Diencephalon (tissue), 2 donors: ENCODE measurements around the genes H1-2, HFE, H2BC5, H2BC6 and H4C6.

DNA sequence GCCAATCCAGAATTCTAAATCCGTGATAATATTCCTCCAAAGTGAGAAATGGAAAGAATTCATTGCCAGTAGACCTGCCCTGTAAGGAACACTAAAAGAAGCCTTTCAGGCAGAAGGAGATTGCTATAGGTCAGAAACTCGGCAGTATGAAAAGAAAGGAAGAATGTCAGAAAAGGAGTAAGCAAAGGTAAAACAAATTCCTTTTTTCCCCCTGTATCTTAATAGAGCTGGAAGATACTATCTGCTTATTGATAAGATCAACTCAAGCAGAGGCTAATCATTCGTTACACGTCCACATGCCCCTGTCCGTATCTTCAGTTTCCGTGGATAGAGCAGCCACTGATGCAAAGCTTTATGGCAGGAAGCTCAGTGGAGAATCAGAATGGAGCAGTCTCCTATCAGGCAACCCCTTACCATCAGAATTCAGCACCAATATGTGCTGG lies 987 bp downstream of the SLC17A1 start:
- RAMPAGE, long total RNA, result no peak

DNA sequence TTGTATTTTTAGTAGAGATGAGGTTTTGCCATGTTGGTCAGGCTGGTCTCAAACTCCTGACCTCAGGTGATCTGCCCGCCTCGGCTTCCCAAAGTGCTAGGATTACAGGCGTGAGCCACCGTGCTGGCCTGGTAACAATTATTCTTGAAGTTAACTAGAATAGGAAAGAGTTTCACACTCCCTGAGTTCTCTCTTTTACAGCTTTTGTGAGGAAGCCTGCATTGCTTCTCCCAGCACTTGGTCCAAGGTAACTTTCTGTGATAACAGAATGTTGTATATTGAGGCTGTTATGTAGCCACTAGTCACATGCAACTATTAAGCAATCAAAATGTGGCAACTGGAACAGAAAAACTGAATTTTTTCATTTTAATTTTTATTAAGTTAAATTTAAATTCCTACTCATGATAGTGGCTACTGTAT lies 2.4 kb downstream of the TRIM38 start:
- RAMPAGE, long total RNA, result no peak

DNA sequence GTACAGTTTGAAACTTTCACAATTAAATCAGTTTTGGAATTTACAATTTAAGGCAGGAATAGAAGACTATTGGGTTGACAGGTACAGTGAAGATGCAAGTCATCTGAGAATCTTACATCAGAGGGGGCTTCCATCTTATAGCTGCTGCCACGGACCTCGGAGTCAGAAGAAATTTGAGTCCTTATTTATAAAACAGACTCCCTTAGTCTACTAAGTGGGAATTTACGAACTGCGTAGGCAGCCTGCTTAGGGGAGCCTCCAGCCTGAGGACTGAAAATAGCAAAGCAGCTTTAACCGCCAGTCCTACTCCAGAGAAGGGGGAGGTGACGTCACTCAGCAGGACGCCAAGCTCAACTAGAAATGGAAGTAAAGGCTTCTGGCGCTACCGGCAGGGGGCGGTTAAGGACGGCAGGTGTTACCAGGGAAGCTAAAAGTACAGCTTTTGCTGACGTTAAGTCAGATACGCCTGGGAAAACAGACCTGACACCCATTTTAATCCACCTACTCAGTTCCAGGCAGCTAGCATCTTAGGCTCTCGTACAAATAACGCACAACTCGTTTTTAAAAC lies 939 bp downstream of the H4C2 start:
- RAMPAGE, long total RNA, result no peak

- RAMPAGE, long total RNA, result no peak
These were observed 672 bp downstream of the H1-2 start for GRCh38 chr6:26055434-26056162.

DNA sequence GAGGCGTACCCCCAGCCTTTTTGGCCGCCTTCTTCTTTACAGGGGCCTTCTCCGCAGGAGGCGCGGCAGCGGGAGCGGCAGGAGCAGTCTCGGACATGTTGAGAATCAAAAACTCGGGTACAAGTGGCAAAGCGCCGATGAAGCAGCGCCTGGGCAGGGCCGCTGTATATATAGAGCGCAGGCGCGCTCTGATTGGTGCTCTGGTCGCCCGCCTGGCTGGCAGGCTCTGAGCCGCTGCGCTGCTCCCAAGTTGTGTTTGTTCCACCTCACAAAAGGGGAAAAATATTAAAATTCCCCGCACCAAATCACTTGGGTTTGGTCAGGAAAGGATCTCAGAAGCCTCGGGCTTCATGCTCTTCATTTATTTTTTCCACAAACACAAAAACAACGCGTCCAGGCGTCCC lies at the start of gene H1-2:
H1-2 (minus strand) TSS at position 139 of the 404 bp plus-strand sequence.
- RAMPAGE, long total RNA, result start-site peak on the minus strand centred at position 141 of the sequence, 7 bp wide, 5,686 and 10,127 reads in 2 replicates

DNA sequence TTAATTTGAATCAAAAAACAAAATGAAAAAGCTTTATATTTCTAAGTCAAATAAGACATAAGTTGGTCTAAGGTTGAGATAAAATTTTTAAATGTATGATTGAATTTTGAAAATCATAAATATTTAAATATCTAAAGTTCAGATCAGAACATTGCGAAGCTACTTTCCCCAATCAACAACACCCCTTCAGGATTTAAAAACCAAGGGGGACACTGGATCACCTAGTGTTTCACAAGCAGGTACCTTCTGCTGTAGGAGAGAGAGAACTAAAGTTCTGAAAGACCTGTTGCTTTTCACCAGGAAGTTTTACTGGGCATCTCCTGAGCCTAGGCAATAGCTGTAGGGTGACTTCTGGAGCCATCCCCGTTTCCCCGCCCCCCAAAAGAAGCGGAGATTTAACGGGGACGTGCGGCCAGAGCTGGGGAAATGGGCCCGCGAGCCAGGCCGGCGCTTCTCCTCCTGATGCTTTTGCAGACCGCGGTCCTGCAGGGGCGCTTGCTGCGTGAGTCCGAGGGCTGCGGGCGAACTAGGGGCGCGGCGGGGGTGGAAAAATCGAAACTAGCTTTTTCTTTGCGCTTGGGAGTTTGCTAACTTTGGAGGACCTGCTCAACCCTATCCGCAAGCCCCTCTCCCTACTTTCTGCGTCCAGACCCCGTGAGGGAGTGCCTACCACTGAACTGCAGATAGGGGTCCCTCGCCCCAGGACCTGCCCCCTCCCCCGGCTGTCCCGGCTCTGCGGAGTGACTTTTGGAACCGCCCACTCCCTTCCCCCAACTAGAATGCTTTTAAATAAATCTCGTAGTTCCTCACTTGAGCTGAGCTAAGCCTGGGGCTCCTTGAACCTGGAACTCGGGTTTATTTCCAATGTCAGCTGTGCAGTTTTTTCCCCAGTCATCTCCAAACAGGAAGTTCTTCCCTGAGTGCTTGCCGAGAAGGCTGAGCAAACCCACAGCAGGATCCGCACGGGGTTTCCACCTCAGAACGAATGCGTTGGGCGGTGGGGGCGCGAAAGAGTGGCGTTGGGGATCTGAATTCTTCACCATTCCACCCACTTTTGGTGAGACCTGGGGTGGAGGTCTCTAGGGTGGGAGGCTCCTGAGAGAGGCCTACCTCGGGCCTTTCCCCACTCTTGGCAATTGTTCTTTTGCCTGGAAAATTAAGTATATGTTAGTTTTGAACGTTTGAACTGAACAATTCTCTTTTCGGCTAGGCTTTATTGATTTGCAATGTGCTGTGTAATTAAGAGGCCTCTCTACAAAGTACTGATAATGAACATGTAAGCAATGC lies at the start of gene HFE:
HFE (plus strand) TSS at position 415 of the 1,287 bp plus-strand sequence.
- RAMPAGE, long total RNA, result no peak

GRCh38 chr6:26103185-26103551 lies 565 bp upstream of the H4C3 start:
- RAMPAGE, long total RNA, result no peak

GRCh38 chr6:26156934-26157815 lies 747 bp upstream of the H2BC5 start:
- RAMPAGE, long total RNA, result no peak

DNA sequence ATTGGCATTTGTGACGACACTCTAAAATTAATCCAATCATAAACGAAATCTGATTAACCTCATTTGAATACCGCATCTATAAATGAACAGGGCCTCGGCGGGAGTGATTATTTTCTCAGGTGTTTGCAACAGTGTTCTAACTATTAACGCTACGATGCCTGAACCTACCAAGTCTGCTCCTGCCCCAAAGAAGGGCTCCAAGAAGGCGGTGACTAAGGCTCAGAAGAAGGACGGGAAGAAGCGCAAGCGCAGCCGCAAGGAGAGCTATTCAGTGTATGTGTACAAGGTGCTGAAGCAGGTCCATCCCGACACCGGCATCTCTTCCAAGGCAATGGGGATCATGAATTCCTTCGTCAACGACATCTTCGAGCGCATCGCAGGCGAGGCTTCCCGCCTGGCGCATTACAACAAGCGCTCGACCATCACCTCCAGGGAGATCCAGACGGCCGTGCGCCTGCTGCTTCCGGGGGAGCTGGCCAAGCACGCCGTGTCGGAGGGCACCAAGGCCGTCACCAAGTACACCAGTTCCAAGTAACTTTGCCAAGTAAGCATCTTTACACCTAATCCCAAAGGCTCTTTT lies at the start of gene H2BC5:
H2BC5 (plus strand) TSS at position 107 of the 580 bp plus-strand sequence.
- RAMPAGE, long total RNA, result no peak

GRCh38 chr6:26183525-26184410 lies at the start of gene H2BC6:
TSS of gene H2BC6 (plus strand) at chr6:26183761.
- RAMPAGE, long total RNA, result no peak

DNA sequence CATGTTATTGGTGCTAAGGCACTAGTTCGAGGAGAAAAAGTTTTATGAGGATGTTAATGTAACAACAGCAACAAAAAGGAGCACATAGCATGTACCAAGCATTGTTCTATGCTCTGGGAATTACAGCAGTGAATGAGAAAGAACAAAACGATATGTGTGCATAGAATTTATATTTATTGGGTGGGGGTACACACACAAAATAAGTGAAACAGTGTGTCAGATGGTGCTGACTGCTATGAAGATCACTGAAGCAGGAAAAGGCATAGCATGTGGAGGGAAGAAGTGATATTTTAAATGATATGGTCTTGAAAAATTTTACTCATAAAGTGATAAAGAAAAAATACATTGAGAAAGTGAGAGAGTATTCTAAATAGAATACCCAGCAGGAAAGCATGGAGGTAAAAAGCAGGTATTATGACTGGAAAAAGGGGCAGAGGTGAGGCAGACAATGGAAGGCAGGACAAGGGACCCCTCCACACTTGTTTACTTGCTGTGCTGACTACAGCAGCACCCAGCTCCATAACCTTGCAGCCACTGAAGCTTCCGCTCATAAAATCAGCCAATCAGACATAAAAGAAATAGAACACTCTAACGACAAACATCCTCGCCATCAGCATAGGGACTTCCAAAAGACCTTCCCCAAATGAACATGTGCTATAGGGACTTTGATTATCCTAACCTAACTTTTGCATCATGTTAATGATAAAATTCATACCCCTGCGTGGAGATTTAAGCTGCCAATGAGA lies 2.7 kb downstream of the H4C5 start:
- RAMPAGE, long total RNA, result no peak

DNA sequence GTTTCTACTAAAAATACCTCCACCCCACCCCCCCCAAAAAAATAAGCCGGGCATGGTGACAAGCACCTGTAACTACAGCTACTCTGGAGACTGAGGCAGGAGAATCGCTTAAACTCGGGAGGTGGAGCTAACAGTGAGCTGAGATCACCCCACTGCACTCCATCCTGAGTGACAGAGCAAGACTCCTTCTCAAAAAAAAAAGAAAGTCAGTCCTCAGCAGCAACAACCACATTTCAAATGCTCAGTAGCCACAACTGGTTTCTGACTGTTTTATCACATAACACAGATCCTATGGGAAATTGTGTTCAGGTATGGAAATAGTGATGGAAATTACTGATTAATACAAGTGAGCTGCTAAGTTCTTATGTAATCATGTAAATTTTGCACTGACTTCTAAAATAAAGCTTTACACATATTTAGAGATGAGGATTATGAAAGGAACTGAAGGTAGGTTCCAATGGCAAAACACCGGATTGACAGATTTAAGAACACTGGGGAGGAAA lies 2.3 kb upstream of the H3C6 start:
- RAMPAGE, long total RNA, result no peak

DNA sequence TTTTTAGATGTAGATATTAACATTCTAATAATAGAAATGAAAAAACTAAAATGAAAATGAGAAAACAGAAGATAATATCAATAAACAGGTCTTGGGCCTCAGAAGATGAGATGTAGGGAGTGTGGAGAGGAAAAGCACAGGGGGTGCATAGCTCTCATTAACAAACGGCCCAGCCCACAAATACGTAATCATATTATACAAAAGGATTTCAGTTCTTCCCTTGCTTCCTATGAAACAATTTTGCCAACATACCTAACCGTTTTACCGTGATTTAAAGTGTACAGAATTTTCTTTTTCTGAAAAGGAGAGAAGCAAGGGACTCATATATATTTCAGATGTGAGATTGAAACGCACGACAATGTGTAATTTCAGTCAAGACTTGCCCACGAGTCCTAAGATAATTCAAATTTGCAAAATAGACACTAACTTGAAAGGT lies 1.7 kb upstream of the H3C6 start:
- RAMPAGE, long total RNA, result no peak

DNA sequence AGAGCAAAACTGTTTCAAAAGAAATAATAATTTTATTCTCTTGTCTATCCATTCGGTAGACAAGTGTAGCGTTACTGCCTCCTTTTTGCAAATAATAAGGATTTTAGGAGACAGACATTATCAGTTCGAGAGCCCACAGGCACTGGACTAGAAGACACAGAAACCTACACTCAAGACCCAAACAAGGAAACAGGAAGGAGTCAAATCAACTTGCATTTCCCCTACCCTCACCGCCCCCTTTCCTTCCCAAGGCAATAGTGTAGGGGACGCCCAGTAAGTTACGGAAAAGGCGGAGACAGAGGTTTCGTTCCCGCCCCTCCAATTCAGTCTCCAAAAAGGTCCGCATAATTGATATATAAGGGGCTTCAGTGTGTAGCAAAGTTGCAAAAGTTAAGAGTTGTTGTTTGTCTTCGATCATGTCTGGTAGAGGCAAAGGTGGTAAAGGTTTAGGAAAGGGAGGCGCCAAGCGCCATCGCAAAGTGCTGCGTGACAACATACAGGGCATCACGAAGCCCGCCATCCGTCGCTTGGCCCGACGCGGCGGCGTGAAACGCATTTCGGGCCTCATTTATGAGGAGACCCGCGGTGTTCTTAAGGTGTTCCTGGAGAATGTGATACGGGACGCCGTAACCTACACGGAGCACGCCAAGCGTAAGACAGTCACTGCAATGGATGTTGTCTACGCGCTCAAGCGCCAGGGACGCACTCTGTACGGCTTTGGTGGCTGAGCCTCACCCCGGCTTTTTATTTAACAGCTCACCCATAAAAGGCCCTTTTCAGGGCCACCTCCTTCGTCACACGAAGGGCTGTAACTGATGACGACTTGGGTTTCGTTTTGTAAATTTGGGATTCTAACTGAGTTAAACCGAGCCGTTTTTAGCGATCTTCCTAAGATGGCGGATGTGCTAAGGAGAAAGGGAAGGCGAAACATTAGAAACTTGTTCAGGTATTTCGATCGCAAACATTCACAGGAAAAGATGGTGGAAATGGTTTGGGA lies at the start of gene H4C6:
H4C6 (plus strand) TSS at position 384 of the 997 bp plus-strand sequence.
- RAMPAGE, long total RNA, result start-site peak on the plus strand centred at position 349 of the sequence, 80 bp wide, 5,645 and 5,739 reads in 2 replicates

- RAMPAGE, long total RNA, result no peak
These were observed 904 bp downstream of the H4C6 start for GRCh38 chr6:26241007-26241586.

DNA sequence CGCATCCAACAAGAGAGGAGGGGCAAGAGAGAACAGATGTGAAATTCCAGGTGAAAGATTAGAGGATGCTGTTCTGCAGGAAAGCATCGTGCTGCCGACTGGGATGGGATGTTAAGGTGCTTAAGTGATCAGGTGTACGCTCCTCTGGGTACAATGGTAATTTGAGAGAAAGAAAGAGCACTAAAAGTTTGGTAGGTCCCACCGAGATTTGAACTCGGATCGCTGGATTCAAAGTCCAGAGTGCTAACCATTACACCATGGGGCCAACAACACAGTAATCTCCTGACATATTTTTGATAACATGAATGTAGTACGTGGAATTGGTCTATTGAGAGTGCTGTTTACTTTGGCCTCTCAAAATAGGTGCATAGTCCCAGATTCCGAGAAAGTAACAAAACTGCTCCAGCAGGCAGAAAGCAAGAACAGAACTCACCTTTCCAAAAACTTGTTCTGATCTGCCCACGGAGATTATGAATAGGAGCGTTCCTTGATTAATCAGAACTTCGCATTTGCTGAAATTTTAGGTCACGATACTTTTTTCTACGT lies 26.3 kb upstream of the H4C8 start:
- RAMPAGE, long total RNA, result no peak

GRCh38 chr6:26407496-26408097 lies 5.5 kb downstream of the BTN3A1 start:
- RAMPAGE, long total RNA, result no peak

DNA sequence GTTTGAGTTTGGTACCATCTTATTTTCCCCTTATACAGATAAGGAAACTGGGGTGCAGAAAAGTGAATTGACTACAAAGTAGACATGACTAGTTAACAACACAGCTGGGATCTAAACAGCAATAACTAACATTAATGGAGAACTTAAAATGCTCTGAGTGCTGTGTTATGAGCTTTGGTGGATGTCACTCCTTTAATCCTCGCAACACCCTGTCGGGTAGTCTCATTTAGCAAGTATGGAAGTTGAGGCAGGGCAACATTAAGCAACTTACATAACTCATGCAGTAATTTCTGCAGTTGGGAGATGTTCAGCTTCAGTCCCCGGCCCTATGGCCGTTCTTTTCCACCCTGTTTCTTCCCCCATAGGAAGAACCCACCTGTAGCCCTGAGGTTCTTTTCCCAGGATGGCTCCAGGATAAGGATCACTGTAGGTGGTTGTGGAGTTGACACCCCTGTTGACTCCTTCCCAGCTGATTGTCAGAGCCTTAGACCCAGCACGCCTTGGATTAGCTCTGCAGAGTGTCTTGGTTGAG lies 11.9 kb downstream of the BTN3A1 start:
- RAMPAGE, long total RNA, result no peak

- RAMPAGE, long total RNA, result no peak
These were observed 19.1 kb upstream of the BTN3A3 start for GRCh38 chr6:26420780-26422025.

- RAMPAGE, long total RNA, result no peak
These were observed 749 bp downstream of the BTN2A1 start for GRCh38 chr6:26458486-26458922.